Islet of Langerhans (tissue), 1 donor: ENCODE measurements around the gene CD14.

- RRBS = 7% methylated on average over 5 of the region's 25 CpGs
Measured at GRCh38 chr5:139650701-139651709, 2.9 kb downstream of the CXXC5 start.

DNA sequence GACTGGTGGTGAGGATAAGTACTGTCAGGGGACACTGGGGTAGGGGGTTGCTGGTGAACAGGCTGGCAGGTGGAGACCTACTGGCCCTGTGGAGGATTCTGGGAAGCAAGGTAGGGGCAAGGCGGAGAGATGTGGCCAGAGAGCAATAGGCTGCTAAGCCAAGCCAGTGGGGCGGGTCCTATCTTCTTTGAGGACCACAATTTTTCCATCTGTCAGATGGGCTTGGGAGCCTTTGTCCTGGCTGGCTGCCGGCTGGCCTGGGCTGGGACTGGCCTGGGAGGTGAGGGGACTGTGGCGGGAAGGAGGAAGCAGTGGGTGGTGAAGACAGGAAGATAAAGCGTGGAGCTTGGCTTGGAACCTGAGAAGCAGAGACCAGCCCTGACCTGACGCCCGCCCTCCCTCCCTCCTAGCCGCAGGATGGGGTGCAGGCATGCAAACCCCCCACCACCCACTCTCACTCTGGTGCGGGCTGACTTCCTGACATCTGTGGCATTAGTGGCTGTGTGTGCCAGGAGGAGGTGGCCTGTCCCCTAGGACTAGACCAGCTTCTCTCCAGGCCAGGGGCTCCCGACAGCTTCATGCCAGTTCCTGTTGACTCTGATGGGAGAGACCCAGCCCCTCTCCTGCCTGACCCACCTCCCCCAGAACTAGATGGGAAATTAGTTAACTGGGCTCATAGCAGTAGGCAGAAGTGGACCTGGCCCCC, 9.5 kb downstream of the CXXC5 start:
- RRBS = no CpG with 5 or more reads among the region's 10 CpGs

DNA sequence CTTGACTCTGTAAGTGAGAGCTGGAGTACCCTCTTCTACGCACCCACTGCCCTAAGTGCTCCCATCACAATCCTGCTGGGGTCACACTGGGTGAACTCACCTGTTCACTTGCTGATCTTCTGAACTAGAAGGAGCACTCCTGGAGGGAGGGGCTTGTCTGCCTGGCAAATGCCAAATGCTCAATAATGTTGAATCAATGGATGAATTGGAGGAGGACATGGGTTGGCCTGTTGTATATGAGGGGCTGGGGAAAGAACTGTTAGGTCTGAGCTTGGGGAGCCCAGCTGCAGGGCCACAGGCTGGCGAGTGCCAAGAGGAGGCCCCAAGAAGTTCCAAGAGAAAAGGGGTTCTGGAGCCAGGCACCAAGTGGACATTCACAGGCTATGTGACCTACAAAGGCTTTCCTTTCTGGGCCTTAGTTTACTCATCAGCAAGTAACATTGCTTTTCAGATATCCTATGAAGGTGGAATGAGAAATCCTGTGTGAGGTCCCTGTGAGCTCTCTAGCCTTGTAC, 43.3 kb downstream of the CXXC5 start:
- RRBS = no CpG with 5 or more reads among the region's 2 CpGs

- RRBS = no CpG with 5 or more reads among the region's 17 CpGs
Measured at GRCh38 chr5:139710369-139710668, 62.2 kb downstream of the CXXC5 start.

GRCh38 chr5:139787300-139788580, 7.9 kb upstream of the PSD2 start:
- RRBS = 4% methylated on average over 3 of the region's 76 CpGs

- RRBS = no CpG with 5 or more reads among the region's 23 CpGs
Measured at GRCh38 chr5:140107030-140107547, 6.8 kb upstream of the PURA start.

- RRBS = 8% methylated on average over 5 of the region's 26 CpGs
Measured at GRCh38 chr5:140108900-140109710, 4.8 kb upstream of the PURA start.

- RRBS = 2% methylated on average over 11 of the region's 80 CpGs
Measured at GRCh38 chr5:140114257-140115476, 758 bp downstream of the PURA start.

DNA sequence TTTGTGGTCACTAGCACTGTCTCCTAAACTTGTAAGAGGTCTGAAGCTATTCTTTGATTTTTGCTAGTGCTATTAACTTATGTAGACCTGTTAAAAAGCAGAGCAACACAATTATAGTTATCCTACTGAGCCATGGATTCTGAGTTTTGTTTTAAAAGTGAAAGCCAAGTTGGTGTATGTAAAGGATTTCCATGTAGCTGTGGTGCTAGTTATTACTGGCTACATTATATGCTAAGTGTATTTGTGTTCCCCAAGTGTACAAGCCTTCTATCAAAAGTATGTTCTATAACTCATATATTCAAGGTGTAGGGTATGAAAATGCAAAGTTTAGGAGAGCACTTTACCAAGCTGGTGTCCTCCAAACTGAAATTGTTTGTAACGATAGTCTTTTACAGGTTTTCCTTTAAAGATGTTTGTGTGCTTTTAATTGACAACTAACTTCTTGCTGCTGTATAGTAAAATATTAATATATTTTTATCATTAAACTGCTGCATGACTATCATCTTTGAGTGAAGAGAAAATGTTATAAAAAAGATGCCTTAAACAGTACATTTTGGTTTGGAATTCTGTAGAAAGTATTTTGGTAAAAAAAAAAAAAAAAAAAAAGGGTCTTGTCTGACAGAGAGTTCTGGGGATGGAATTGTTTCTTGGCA, 2.5 kb downstream of the PURA start:
- RRBS = no CpG with 5 or more reads among the region's 1 CpG

GRCh38 chr5:140174412-140174845, 559 bp upstream of the CYSTM1 start:
- RRBS = no CpG with 5 or more reads among the region's 8 CpGs

DNA sequence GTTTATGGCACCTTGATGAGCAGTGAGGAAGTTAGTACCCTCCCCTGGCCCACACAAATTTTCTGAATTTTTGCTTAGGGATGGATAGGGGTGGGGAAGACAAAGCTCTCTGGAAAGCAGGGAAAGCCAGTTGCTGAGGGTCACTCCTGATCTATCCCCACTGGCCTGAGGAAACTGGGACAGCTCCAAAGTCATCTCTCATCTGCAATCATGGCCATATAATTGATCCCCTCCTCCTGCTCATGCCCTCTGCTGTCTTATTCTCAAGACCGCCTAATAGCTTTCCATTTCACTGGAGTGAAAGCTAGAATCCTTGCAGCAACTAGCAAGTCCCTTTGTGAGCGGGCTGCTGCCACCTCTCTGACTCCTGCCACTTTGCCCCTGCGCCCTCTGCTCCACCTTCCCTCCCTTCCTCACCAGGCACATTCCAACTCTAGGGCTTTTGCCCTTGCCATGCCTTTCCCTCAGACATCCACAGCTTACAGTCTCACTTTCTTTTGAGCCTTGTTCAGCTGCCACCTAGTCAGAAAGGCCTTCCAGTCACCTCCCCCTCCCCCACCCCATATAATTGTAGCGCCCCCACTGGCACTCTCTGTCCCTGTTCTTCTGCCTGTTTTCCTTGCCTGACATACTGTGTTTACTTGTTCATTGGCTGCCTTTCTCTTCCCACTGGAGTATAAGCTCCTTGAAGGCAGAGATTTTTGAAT, 30.8 kb downstream of the CYSTM1 start:
- RRBS = no CpG with 5 or more reads among the region's 4 CpGs

GRCh38 chr5:140220513-140221151, 45.6 kb downstream of the CYSTM1 start:
- RRBS = no CpG with 5 or more reads among the region's 3 CpGs

DNA sequence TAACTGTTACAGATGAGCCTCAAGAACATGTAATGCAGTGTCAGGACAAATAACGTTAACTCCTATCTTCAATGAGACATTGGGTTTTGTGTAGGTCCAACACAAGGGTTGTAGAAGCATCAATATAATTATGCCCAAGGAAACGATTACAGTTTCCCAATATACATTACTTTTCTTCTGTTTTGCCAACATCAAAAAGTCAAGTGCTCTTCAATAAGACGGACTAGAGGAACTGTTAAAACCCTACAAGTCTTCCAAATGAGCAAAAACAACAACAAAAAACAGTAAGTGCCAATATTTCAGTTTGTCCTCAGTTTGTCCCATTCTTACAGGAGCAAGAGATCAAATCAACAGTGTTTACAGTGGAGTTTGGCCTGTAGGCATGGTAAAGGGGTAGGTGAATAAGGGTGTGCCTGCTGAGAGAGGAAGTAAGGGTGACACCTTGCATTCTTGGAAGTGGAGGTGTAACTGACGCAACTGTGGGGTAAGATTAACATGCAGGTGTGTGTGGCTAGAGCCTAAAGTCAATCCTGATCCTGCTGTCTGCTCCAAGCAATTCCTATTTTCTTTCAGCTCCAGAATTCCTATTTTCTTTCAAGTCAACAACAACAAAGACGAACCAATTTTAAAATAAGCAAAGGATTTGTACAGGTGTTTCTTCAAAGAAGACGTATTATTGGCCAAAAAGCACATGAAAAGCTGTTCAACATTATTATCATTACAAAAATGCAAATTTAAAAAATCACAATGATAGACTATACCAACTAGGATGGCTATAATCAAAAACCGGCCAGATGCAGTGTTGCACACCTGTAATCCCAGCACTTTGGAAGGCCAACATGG, 43.4 kb downstream of the PFDN1 start:
- RRBS = no CpG with 5 or more reads among the region's 7 CpGs

- RRBS = no CpG with 5 or more reads among the region's 5 CpGs
Measured at GRCh38 chr5:140347969-140348706, 1.7 kb upstream of the HBEGF start.

- RRBS = no CpG with 5 or more reads among the region's 22 CpGs
Measured at GRCh38 chr5:140363006-140363522, 3.1 kb downstream of the SLC4A9 start.

GRCh38 chr5:140561309-140562655, 2.6 kb downstream of the APBB3 start:
- RRBS = 85% methylated on average over 3 of the region's 13 CpGs

DNA sequence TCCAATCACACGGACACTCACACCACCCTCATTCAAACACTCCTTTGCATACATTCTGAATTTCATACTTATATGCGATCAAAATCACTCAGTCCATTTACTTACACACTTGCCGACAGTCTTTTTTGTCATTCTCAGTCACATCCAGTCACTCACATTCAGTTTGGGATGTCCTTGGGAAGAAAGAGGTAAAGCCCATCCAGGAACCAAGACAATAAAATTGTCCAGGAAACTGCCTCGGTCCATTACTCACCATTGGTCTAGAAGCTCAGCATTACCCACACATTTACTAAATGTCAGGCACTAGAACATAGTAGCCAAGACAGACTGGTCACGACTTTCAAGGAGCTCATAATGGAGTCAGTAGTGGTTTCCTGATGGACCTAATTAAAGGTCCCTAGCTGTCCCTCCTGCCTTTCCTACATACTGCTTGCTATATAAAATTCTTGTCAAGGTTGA, 589 bp downstream of the SLC35A4 start:
- RRBS = no CpG with 5 or more reads among the region's 5 CpGs

GRCh38 chr5:140570957-140571706, 6.5 kb downstream of the SLC35A4 start:
- RRBS = no CpG with 5 or more reads among the region's 5 CpGs

DNA sequence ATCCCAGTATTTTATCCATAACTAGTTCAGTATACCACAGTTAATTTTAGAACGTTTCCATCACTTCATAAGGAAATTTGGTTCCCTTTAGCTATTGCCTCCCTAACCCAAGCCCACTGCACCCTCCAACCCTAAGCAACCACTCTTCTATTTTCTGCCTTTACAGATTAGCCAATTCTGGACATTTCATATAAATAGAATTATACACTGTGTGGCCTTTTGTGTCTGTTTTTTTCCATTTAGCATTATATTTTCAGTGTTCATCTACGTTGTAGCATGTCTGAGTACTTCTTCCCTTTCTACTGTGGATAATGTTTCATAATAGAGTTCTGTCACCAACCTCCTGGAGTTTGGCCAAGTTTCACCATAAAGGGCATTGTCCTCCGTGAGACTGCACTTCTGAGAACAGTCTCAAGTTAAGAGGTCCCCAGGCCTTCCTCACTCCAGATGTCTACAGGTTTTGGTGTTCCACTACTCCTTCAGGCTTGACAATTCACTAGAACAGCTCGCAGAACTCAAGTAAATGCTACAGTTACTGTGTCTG, 30.8 kb downstream of the SLC35A4 start:
- RRBS = no CpG with 5 or more reads among the region's 4 CpGs

GRCh38 chr5:140633035-140633791, at the start of gene CD14:
CD14 (minus strand) TSS chr5:140633175.
- RRBS = no CpG with 5 or more reads among the region's 15 CpGs